Measurements from ENCODE around the gene NCF2.

GRCh38 chr1:183469994-183470764, 2.1 kb upstream of the SMG7 start:
- PRO-cap = bidirectional peak, plus-strand start at chr1:183470350, minus-strand start at chr1:183470236

DNA sequence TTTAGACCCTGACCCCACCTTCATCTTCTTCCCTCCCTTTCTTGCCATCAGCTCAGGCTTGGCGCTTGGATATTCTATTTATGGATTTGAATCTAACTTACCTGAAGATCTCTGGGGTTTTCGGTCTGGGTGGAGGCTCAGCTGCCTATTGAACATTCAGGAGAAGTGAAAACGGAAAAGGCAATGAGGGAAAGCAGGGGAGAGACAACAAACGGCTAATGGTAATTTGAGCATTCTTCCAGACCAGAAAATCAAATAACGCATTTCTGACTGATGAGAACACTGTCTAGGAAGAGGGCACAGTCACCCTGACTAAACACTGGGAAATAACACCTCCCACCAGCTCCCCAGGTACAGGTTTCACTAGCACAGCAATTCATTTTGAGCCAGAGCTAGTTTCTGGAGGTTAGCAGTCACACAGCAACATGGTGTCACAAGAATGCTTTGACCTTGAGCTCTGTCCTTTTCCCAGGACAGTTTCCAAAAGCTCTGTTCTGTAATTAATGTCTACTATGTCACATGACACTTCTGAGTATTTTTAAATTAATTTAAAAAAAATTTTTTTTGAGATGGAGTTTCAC, 21.1 kb downstream of the NCF2 start:
- PRO-cap = no peak

GRCh38 chr1:183589801-183591016, at the start of gene NCF2:
NCF2 (minus strand) TSS chr1:183590459.
- PRO-cap = bidirectional peak, plus-strand start at chr1:183590588, minus-strand start at chr1:183590533; unidirectional peak, minus-strand start at chr1:183590705

GRCh38 chr1:183600493-183601118, 10.3 kb upstream of the NCF2 start:
- PRO-cap = no peak

DNA sequence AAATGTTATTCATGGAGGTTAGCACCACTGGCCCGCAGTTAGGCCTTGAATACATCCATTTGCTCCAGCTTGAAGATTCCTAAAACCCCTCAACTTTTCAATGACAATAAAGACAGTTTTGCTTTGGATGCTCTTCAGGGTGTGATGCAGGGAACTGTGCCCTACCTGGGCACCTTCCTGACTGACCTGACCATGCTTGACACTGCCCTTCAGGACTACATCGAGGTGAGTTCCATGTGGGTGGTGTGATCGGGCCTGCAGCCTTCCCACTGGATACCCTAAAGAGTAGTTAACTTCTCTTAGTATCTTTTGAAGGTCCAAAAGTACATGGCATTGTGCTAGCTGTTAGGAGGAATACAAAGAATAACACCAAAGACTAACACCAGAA, 95.1 kb downstream of the RGL1 start:
- PRO-cap = no peak

DNA sequence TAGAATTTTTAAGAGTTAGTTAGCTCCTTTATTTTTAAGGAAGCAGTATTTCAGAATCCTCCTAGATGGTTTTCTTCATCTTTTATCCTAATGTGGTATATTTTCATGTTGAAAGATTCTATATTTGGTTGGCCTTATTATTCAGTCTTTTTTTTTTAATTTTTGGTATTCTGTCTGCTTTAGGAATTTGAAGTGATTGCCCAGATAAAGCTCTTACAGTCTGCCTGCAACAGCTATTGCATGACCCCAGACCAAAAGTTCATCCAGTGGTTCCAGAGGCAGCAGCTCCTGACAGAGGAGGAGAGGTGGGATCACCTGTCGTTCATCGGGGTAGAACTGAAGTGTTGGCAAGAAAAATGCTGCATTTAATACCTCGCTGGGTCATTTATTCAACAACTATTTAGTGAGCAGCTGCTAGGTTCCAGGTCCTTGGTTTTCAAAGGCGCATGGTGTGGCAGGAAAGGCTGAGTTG, 99.8 kb downstream of the RGL1 start:
- PRO-cap = no peak

DNA sequence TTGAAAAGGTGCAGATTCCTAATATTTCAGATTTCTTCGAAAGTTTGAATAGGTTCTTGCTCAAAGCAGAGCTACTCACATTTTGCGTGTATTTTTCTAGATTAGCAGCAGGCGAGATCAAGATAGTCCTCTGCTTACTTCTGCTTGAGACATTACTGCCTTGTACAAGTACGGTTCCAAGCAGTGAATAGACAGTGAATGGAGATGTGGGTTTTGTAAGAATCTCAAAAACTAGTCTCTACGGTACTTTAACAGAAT, 741 bp downstream of the TSEN15 start:
- PRO-cap = no peak

DNA sequence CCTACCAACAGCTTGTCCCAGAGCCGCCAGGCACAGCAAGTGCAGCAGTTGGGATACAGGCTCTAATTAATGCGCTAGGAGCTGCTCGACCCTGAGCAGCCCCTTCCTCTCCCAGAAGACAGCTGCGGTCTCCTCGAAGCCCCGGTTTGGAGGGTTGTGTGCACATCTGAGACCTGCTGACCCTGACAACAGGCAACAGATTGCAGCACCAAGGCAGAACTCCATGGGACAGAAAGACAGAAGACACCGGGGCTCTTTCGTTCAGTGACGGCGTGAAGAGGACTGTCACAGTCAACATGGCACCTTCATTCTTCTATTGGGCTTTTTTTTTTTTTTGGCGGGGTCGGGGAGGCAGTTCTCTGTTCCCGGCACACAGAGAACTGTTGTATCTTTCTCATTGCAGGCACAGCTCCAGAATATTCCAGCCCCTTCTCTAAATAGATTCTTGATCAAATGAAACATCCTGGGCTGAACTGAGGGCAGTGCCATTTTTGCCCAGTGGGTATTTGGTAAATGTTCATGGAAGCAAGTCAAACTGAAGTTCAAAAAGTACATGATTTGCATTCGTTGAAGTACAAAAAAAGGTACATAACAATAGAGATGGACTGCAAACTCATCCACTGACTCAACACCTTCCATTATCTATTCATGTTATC, 101.6 kb downstream of the TSEN15 start:
- PRO-cap = no peak

DNA sequence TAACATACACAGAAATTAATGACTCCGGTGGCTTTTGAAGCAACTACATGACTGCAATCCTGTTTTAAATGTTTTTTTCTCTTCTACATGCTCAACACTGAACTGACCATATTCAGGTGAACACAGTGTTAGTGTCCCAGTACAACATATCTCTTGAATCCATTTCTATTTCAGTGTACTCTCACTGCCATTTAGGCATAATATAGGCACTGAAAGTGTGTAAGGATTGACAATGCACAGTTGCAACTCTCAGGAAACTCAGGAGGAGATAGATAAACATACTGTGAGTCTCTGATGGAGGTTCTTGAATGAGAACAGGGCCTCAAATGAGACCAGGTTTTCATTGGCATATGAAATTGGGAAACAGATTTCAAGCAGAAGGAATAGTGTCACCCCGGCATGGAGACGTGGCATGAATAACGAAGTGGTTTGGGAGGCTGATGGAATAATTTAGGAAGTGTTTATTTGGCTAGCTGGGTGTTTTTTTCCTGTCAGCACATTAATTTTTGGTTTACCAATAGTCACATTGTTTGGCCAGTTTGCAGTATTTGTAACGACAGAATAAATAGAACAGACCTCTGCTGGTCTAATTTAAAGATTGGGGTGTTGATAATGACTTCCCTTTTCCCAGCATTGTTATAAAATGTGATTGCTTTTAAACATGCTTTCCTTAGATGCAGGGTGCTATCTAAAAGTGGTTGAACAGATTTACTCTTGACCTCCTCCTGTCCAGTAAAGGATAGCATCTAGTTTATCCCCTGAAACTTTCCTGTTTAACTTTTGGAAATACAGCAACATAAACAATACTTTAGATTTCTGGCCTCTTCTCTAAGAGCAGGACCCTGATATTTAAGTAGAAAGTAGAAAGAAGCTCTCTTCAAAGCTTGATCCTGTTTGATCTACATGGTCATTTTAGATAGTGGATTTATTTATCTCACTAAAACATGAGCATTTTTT, 132.0 kb downstream of the C1orf21 start:
- PRO-cap = no peak

- PRO-cap = no peak
Observed at GRCh38 chr1:184690472-184691131, 64.1 kb downstream of the EDEM3 start.

DNA sequence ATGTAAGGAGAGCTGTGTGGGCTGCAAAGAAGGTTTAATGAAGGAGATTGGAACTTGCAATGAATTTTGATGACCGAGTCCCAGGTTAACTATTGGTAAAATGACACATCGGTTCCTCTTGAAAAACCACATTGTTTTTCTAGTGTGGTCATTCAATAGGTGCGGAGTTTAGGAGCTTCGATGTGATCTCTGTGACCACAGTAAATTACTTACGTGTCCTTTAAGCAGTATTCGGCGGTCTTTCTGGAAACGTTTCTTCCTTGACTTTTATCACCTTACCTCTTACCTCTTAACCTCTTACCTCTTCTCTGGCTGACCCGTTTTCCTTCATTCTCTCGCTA, 1.0 kb upstream of the EDEM3 start:
- PRO-cap = no peak

DNA sequence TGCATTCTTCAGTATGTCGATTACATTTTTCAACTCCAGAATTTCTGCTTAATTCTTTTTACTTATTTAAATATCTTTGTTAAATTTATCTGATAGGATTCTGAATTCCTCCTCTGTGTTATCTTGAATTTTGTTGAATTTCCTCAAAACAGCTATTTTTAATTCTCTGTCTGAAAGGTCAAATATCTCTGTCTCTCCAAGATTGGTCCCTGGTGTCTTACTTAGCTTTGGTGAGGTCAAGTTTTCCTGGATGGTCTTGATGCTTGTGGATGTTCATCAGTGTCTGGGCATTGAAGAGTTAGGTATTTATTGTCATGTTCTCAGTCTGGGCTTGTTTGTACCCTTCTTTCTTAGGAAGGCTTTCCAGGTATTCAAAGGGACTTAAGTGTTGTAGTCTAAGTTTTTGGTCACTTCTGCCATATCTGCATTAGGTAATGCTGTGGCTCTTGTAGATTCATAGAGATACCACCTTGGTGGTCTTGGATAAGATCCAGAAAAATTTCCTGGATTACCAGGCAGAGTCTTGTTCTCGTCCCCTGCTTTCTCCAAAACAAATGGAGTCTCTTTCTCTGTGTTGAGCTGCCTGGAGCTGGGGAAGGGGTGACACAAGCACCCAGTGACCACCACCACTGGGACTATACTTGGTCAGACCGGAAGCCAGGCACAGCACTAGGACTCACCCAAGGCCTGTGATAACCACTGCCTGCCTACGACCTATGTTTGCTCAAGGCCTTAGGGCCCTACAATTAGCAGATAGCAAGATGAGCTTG, 47.2 kb downstream of the NIBAN1 start:
- PRO-cap = no peak

GRCh38 chr1:185165761-185166051, 8.7 kb downstream of the SWT1 start:
- PRO-cap = no peak

DNA sequence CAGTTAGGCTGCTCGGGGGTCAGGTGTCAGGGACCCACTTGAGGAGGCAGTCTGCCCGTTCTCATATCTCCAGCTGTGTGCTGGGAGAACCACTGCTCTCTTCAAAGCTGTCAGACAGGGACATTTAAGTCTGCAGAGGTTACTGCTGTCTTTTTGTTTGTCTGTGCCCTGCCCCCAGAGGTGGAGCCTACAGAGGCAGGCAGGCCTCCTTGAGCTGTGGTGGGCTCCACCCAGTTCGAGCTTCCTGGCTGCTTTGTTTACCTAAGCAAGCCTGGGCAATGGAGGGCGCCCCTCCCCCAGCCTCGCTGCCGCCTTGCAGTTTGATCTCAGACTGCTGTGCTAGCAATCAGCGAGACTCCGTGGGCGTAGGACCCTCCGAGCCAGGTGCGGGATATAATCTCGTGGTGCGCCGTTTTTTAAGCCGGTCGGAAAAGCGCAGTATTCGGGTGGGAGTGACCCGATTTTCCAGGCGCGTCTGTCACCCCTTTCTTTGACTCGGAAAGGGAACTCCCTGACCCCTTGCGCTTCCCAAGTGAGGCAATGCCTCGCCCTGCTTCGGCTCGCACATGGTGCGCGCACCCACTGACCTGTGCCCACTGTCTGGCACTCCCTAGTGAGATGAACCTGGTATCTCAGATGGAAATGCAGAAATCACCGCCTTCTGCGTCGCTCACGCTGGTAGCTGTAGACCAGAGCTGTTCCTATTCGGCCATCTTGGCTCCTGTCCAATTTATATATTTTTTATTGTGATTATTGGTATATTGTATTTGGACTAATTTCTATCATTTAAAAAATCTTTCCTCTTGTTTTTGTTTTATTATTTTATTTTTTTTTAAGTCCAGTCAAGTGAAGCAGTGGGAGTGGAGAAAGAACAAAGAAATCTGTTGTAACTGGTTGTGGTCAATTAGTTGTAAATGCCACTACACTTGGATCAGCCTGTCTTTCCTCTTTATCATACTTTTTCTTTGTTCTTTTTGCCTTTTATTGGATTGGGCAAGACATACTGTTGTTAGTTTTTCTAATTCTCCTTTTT, 59.6 kb downstream of the IVNS1ABP start:
- PRO-cap = no peak

GRCh38 chr1:185297994-185298383, 19.1 kb downstream of the IVNS1ABP start:
- PRO-cap = no peak

GRCh38 chr1:185373582-185374178, 56.6 kb upstream of the IVNS1ABP start:
- PRO-cap = no peak

GRCh38 chr1:185719220-185719829, 14.9 kb upstream of the HMCN1 start:
- PRO-cap = no peak

GRCh38 chr1:186374141-186374697, 834 bp downstream of the TPR start:
- PRO-cap = no peak

GRCh38 chr1:186374973-186375107, 213 bp downstream of the TPR start:
- PRO-cap = no peak

DNA sequence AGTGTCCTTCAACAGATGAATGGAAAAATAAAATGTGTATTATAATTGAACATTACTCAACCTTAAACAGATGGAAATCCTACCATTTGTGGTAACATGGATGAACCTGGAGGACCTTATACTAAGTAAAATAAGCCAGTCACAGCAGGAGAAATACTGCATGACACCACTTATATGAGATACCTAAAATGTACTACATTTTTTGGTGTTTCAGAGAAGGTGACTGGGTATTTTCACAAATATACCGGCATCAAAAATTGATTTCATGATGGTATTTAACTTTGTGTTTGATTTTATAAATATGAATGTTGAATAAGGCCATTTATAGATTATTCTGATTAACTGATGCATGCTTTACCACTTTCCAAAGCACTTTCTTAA, 299.8 kb downstream of the PLA2G4A start:
- PRO-cap = no peak

All from SP-49 (cell line).